ENCODE data around the genes BABAM1, CCDC194 and INSL3.

- PRO-cap: no peak
These were observed 2.3 kb downstream of the MYO9B start for GRCh38 chr19:17077800-17078366.

GRCh38 chr19:17079546-17080739, 4.4 kb downstream of the MYO9B start:
- PRO-cap: bidirectional peak, plus-strand start at chr19:17080188, minus-strand start at chr19:17079940

GRCh38 chr19:17090476-17091286, 15.1 kb downstream of the MYO9B start:
- PRO-cap: no peak

GRCh38 chr19:17109757-17110646, 34.4 kb downstream of the MYO9B start:
- PRO-cap: bidirectional peak, plus-strand start at chr19:17110320, minus-strand start at chr19:17110101

GRCh38 chr19:17194346-17195279, 20.5 kb upstream of the USE1 start:
- PRO-cap: no peak

DNA sequence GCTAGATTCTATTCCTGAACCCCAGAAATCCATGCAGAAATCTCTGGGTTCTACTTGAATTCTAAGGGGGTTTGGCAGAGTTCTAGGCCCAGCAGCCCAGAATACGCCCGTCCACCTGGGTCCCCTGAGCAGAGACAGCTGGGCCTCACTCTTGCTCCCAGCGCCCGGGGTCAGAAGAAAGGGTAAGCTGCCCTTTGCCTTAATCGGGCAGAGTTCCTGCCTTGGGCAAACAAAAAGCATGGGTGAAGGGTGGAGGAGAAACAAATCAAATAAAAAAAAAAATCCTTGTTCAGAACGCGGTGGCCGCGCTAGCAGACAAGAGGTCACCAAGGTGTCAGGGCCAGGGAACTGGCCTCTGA, 5.8 kb downstream of the NR2F6 start:
- PRO-cap: no peak

- PRO-cap: no peak
These were observed at the start of gene BABAM1 for GRCh38 chr19:17267024-17267629. BABAM1 (plus strand) TSS chr19:17267443.

DNA sequence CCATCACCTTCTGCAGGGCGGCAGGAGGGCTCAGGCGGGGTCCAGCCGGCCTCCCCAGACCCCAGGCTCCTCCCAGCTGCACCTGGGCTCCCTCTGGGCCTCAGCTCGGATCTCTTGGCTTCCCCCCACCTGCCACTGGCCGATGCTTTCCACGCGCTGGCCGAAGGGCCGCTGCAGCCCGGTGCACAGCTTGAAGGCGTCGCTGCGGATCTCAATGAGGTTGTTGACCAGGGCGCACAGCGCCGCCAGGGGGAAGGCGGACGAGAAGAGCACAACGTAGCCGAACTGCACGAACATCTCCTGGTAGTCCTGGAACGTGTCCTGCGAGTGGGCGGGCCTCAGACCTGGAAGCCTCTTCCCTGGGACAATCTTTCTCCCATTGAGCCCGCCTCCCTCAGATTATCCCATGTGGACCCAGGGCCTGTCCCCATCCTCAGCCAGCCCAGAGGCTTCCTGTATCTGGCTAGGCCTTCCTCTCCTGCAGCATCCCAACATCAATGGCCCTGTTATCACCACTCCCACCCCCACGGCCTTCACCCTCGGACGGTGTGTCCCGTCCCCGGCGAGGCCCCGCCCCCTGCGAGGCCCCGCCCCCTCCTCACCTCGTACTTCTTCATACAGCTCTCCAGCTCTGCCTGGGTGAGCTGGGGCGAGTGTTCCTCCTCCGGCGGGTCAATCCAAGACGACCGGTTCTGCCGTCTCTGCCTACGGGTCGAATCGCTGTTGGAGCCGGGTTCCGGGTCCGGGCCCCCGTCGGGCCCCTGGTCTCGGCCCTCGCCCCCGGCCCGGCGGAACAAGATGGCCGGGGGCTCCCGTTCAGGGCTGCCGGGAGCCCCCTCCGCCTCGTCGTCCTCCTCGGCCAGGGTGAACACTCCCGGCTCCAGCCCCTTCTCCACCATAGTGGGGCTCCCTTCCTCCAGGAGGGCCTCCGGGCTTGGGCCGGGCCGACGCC, 6.8 kb downstream of the ANO8 start:
- PRO-cap: bidirectional peak, plus-strand start at position 616 of the sequence, minus-strand start at position 289 of the sequence

- PRO-cap: no peak
These were observed at the start of gene CCDC194 for GRCh38 chr19:17393798-17394402. CCDC194 (minus strand) TSS chr19:17394196.

DNA sequence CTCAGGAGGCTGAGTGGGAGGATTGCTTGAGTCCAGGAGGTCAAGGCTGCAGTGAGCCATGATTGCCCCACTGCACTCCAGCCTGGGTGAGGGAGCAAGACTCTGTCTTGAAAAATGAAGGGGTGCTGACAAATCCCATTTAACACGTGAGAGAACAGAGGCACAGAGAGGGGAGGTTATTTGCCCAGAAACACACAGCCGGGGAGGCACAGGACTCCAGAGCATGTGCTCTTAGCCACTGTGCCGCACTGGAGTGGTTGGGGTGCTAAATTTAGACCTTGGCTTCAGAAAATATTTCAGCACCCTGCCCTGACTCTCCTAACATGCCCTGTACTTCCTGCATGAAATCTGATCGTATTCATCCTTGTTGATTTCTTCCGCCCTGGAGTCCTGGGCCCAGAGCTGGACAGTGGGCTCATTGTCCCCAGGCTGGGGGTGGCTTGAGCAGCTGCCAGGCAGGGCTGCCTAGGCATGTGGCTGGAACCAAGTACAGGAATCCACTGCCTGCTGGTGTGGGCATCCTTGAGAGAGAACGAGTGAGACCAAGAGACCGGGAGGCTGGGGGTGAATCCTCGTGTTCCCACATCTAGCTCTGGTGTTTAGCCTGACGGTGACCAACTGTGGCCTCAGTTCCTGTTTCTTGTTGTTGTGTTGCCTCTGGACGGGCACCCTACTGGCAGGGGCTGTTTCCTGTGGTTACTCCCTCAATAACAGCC, 5.3 kb downstream of the SLC27A1 start:
- PRO-cap: no peak

- PRO-cap: no peak
These were observed 14.4 kb upstream of the PGLS start for GRCh38 chr19:17496989-17497467.

DNA sequence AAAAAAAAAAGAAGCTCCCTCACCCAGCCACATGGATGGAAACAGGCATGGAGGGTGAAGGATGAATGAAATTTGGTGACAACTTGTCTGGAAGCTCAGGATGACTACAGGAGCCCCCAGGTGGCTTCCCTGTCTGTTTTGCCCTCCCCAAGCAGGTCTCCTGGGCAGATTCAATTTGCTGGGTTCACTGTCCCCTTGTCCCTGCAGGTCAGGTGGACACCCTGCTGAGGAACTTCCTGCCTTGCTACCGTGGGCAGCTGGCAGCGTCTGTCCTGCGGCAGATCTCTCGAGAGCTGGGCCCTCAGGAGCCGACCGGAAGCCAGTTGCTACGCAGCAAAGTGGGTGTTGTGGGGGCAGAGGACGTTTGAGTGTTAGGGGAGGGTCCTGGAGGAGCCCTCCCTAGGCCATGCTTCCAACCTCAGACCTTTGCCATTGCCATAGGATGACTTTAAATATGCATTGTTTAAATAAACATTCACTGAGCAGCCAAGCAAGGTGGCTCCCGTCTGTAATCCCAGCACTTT, 3.5 kb downstream of the NIBAN3 start:
- PRO-cap: no peak

DNA sequence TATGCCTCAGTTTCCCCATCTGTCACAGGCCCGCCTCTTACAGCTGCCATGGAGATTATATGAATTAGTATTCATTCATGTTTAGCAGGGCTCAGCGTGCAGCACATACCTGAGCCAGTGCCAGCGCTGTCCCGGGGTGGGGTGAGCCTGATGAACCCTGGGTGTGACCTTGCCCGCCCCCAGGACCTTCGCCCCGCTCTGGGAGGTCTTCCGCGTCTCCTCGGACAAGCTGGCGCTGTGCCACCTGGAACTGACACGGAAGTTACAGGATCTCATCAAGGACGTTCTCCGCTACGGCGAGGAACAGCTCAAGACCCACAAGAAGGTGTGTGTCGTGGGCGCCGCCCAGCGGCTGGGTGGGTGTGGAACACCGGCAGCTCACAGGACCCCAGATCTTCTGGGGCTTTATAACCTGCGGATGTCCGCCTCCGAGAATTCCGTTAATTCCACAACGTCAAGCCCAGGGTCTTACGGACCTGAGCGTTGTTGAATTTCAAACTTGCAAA, 15.3 kb downstream of the FCHO1 start:
- PRO-cap: no peak

GRCh38 chr19:17811506-17812179, 9.7 kb downstream of the INSL3 start:
- PRO-cap: no peak

- PRO-cap: no peak
These were observed at the start of gene INSL3 for GRCh38 chr19:17821355-17821719. INSL3 (minus strand) TSS chr19:17821519.

DNA sequence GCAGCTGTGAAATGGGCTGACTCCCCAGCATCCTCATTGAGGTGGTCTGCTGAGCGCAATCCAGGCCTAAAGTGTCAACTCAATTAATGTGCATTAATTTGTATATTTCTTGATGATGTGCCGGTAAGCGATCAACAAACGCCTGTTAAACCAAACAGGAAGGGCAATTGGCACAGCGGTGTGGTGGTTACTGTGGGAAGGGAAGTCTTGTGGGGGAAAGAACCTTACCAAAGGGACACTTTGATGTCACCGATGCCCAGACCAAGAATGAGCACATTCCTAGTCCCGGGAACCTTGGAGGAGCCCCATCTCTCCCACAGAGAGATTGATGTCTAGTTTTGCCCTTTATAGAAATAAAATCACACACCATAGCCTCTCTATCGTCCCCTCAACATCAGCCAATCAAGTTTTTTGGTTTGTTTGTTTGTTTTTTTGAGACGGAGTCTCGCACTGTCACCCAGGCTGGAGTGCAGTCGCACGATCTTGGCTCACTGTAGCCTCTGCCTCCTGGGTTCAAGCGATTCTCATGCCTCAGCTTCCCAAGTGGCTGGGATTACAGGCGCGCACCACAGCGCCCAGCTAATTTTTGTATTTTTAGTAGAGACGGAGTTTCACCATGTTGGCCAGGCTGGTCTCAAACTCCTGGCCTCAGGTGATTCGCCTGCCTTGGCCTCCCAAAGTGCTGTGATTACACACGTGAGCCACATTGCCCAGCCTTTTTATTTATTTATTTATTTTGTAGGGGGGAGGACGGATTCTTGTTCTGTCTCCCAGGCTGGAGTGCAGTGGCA, 1.4 kb downstream of the JAK3 start:
- PRO-cap: no peak

GRCh38 chr19:17861346-17861750, 1.6 kb downstream of the RPL18A start:
- PRO-cap: no peak

GRCh38 chr19:17865735-17866401, 5.9 kb upstream of the SLC5A5 start:
- PRO-cap: no peak

GRCh38 chr19:18090971-18091660, 4.4 kb upstream of the IL12RB1 start:
- PRO-cap: bidirectional peak, plus-strand start at chr19:18091465, minus-strand start at chr19:18091318

DNA sequence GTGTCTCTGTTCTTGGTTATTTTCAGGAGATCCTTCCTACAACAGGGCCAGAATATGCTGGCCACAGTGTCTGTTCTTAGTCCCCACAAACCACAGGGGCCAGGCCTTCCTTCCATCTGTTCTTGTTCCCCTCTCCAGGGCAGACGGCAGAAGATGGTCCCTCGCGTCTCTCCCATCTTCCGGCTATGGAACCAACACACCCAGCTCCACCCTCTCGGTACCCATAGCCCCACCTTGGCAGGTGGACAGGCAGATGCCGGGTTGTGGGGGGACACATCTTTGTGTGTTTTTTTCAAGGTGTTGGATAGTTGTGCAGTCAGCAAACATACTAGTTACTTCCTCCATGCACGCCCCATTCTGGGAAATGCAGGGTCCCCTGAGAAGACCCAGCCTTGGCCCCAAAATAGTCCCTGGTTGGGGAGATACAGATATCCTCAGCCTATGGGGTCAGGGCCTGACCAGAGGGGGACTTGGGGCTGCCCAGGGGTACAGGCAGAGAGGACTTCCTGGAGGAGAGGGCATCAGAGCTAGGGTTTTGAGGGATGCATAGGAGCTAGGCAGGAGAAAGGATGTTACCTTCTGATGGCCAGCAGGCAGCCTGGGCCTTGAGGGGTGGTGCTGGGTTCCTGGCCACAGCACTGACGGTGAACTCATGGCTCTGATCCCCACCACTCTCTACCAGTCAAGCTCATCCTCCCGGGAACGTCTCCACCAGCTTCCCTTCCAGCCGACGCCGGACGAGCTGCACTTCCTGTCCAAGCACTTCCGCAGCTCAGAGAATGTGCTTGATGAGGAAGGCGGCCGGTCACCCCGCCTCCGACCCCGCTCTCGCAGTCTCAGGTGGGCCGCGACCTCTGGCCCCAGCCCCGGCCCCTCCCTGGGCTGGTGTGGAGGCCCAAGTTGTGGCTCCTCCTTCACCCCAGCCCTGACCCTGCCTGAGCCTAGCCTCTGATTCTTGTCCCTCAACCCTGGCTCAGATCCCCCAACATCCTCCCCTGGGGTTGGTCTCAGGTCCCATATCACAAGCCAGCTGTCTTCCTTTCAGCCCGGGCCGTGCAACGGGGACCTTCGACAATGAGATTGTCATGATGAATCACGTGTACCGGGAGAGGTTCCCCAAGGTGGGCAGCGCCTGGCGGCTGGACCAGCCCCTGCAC, 25.3 kb downstream of the MAST3 start:
- PRO-cap: no peak

Measured in jejunum (tissue), 1 donor.